Heart (tissue), 3 donors: ENCODE measurements around a stretch of chr17.

- RAMPAGE, long total RNA, 2 experiments = no peak in any of the 2 experiments
Measured at GRCh38 chr17:80891361-80892043, 100.1 kb upstream of the CHMP6 start.

GRCh38 chr17:80970007-80970972, 21.4 kb upstream of the CHMP6 start:
- RAMPAGE, long total RNA, 2 experiments = no peak in any of the 2 experiments

DNA sequence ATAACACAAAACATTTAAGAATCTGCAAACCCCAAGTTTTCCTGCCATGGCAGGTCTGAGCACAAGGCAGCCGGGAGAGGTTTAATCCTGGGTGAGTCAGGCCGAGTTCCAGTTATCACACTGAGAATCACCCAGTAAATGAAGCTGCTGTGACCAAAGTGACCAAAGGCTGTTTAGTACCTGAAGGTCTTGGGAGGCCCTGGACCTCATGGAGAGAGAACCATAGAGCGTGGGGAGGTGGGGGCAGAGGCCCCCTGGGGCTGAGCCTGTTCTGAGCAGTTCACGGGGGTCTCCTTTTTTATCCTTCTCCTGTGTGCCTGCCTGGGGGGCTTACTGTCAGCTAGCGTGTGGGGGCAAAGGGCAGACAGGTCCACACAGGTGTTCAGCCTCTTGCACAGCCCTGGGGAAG, 15.7 kb upstream of the BAIAP2 start:
- RAMPAGE, long total RNA, 2 experiments = no peak in any of the 2 experiments

DNA sequence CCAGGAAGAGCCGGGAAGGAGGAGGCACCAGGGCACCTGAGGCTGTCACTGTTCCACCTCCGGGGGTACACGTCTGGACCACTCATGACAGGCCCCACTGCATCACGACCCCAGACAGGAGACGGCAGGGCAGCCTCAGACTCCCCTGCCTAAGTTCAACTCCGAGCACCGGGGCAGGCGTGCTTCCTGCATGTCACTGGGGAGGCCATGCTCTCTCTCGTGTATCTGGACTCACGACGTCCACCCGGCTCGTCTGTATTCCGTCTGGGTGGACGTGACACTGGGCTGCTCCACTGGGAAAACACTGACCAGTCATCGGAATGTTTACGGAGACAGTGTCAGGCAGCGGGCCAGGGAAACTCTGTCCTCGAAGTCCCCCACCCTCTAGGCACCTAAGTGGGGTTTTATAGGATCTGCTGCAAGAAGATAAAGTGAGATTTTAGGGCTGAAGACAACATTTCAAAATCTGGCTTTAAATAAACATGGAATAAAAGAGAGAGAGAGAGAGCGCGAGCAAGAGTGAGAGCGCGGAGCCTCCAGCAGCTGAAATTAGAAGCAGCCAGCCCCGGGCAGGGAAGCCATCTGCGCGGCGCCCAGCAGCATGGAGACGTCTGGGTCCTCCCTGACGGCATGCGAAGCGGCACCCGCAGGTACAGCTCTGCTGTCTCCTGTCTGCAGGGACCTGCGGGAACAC, 8.2 kb upstream of the BAIAP2 start:
- RAMPAGE, long total RNA, 2 experiments = no peak in any of the 2 experiments

GRCh38 chr17:81039705-81040666, 5.0 kb downstream of the BAIAP2 start:
- RAMPAGE, long total RNA, 2 experiments = no peak in any of the 2 experiments

DNA sequence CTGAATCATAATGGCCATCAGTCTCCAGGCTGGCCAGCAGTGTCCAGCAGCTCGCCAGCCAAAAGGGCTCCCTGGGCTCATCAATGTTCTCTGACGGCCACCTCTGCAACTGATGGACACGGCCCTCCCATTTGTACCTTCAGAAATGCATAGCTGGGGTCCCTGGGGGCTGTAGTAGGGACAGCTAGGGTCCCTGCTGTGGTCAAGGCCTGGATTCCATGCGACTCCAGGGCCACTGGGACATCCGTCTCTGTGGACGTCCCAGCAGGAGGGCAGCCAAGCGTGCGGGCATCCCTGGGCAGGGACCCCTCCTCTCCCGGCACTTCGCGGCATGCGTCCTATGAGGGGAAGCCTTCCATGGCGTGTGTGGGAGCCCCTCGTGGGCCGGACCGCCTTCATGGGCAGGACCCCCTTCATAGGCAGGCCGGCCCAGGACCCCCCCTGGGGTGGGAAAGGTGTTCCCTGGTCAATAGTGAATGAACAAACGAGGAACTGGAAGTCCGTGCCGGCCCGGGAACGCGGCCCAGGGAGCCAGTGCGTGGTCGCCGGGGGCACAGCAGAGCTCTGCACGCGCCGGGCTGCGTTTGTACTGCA, 13.7 kb downstream of the BAIAP2 start:
- RAMPAGE, long total RNA, 2 experiments = no peak in any of the 2 experiments

- RAMPAGE, long total RNA, 2 experiments = no peak in any of the 2 experiments
Measured at GRCh38 chr17:81086757-81087824, 52.1 kb downstream of the BAIAP2 start.

- RAMPAGE, long total RNA, 2 experiments = no peak in any of the 2 experiments
Measured at GRCh38 chr17:81114318-81115158, 50.8 kb upstream of the PVALEF start.

DNA sequence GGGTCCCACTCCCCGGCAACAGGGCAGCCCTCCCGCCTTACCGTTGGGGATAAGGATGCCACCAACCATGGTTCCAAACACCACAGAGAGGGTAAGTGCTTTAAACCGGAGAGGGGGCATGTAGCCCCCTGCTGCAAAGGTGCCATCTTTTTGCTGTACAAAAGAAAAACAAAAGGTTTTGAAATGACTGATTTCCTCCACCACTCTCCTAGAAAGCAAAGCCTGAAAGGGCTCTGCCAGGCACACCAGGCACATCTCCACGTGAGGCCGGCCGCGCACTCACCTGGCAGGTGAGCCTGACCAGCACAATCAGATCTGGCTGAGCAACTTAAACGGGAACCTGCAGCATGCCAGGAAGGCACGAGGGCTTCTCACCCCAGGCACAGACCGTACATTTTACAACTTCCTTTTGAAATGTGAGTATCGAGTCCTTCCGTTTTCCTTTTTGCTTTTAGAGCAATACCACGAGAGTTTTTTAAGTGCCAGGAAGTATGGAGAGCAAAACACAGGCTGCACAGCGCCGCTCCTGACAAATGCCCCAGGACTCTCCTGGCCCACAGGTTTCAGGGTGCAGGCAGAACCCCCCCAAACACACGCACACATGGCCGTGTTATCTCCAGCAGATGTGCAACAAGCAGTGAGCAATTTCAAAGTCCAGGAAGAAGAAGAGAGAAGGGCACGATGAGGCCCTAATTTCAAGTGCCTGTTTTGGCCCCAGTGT, 22.5 kb downstream of the SLC38A10 start:
- RAMPAGE, long total RNA, 2 experiments = no peak in any of the 2 experiments

GRCh38 chr17:81308822-81309862, 14.0 kb upstream of the SLC38A10 start:
- RAMPAGE, long total RNA, 2 experiments = start-site peak on the minus strand in 1 of 2 experiments, at chr17:81309242-81309288 at its widest, 30 reads per replicate

DNA sequence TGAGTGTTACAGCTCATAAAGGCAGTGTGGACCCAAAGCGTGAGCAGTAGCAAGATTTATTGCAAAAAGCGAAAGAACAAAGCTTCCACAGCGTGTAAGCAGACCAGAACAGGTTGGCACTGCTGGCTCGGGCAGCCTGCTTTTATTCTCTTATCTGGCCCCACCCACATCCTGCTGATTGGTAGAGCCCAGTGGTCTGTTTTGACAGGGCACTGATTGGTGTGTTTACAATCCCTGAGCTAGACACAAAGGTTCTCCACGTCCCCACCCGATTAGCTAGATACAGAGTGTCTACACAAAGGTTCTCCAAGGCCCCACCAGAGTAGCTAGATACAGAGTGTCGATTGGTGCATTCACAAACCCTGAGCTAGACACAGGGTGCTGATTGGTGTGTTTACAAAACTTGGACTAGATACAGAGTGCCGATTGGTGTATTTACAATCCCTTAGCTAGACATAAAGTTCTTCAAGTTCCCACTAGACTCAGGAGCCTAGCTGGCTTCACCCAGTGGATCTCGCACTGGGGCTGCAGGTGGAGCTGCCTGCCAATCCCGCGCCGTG, 43.7 kb upstream of the BAHCC1 start:
- RAMPAGE, long total RNA, 2 experiments = no peak in any of the 2 experiments

DNA sequence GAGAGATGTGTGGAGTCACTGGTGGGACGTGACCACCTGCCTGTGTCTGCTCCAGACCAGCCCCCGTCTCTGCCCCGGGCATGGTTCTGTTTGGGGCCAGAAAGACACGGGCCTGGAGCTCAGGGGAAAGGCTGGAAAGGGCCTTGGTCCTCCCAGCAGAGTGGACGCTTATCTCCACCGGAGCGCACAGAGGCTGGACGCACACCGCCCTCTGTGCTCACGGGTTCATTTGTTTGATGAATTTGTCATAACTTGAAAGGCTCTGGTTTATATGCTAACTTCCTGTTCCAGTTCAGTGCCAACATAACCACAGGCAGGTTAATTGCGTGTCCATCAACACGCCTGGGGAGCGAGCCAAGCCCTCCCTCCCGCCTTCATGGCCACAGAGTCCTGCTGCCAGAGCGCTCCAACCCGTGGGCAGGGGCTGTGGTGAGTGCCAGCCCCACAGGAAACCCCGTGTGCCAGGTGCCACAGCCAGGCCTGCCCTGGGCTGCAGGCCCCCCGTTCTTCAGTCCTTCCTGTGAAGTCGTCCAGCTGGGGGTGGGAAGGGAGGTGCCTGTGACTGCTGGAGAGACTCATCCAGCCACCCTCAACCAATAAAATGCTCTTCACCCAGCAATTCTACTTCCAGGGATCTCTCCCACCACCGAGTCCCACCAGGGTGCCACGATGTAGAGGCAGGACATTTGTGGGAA, 29.5 kb upstream of the BAHCC1 start:
- RAMPAGE, long total RNA, 2 experiments = no peak in any of the 2 experiments

- RAMPAGE, long total RNA, 2 experiments = no peak in any of the 2 experiments
Measured at GRCh38 chr17:81370305-81370724, 24.9 kb upstream of the BAHCC1 start.

DNA sequence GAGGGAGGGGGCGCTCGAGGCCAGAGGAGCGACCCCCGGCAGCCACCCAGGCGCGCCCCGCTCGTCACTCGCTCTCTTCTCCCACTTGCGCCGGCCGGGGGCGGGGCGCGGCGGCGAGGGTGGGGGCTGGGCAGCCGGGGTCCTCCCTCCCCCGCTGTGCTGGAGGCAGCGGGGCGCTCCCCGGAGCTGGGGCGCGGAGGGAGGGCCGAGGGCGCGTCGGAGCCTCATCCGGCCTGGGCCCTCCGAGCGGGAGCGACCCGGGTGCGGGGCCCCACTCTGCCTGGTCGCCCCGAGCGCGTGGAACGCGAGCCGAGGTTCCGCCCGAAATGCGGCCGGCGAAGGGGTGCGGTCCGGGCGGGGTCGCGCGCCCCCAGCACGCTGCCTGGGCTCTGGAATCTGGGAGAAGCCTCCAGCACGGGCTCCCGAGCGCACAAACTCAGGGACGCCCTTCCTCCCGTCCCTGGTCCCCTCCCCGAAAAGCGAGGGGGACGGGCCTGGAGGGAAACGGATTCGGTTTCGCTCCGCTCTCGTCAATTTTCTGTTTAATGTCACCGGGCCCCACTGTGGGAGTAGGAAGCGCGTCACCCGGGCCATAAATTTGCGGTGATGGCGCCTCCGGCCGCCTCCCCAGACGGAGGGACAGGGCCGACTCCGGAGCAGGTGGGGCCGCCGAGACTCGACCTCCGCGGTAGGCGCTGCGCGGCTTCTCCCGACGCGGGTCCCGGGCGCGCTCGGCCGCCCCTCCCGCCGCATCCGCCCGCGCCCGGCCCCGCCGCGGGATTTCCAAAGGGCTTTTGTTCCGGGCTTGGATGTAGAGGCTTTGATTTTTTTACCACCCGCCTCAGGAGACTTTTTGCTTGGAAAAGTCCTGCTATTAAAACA, 8.2 kb upstream of the BAHCC1 start:
- RAMPAGE, long total RNA, 2 experiments = no peak in any of the 2 experiments

DNA sequence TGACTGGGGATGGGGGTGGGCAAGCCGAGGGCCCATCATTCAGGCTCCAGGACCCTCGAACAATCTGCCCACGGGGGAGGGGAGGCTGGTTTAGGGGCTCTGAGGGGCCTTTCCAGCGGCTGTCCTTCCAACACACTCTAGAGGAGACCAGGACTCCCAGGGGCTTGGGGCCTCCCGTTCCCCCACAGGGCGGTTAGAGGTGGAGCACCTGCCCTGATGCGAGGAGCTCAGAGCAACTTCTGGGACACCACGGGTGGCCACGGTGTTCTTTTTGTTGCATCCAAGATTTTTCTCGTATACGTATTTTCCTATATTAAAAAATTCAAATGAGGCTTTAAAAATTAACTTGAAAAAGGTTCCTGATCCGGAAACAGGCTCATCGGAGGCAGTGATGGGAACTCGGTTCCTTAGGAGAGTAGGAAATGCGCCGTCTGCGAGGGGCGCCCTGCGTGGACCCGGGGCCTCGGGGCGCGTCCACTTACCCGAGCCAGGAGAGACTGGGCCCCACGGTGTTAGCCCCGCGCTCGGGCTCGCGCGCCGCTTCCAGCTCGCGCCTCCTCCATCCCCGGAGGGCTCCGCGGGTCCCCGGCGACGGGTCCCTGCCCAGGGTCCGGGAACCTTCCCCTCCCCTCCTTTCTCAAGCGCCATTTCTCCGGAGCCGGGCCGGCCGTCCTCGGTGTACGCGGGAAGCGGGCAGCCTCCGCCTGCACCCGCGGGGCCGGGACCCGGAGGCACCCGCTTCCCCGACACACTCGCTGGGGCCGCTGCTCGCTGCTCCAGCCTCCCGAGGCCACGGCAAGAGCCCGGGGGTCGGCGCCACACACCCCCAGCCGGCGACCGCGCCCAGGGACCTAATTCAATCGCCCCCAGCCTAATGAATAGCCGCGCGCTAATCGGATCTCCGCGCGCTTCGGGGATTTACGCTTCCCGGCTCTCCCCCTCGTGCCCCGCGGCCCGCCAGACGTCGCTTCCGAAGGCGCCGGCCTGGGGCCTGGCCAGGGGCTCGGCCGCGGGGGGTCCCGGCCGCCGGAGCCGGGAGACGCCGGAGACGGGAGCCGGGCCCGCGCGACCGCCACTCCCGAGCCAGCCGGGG, 2.3 kb upstream of the BAHCC1 start:
- RAMPAGE, long total RNA, 2 experiments = no peak in any of the 2 experiments

DNA sequence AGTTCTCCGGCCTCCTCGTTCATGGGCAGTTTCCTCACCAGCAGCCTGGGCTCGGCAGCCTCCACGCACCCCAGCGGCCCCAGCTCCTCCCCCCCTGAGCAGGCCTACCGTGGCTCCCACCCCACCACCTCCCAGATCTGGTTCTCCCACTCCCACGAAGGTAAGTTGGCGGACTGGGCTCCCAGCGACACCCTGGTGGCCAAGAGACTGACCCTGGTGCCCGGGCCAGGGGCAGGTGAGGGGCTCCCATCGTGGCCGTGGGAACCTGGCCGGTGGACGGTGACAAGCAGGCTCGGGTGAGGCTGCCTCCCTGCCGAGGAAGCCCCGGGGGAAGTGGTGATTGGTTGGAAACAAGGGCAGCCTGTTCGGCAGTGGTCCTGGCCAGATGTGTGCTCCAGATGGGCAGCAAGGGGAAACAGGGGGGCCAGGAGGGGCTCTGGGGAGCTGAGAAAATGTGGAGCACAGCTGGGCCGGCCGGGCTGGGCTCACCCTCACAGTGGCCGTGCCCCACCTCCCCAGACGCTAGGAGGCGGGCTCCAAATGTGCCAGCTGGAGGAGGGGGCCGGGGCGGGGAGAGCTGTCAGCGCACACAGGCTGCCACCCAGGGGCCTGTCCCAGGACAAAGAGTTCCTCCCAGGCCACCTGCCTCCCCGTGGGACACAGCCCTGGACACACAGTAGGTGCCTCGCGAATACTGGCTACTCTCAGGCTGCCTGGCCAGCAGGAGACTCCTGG, 31.7 kb downstream of the BAHCC1 start:
- RAMPAGE, long total RNA, 2 experiments = no peak in any of the 2 experiments

GRCh38 chr17:81452967-81453604, 57.8 kb downstream of the BAHCC1 start:
- RAMPAGE, long total RNA, 2 experiments = no peak in any of the 2 experiments

GRCh38 chr17:81458126-81458745, 54.4 kb downstream of the ACTG1 start:
- RAMPAGE, long total RNA, 2 experiments = no peak in any of the 2 experiments

DNA sequence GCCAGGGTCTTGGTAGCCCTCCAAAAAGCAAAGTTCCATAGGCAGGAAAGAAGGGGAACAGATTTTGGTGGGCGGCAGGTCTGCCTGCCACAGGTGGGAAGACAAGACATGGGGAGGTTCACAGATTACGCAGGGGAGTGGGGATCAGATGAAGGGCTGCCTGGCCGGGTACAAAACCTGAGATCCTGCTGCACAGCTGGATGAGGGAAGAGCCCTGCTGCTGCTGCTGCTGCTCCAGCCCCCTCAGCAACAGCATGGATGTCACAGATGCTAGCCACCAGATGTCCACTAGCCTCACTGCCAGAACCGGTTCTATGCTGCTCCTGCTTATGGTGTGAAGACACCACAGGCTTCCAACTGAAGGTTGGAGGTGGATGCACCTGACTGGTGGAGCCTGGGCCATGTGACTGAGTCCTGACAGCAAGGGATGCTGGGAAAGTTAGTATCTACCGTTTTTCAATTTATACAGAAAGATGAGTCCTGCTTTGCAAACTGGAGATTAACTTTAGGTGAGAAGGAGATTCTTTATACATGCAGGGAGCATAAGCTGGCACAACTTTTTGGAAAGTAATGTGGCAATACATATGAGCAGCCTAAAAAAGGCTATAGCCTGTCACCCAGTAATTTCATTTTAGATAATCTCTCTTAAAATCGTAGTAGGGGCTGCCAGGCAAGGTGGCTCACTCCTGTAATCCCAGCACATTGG, 17.6 kb downstream of the ACTG1 start:
- RAMPAGE, long total RNA, 2 experiments = no peak in any of the 2 experiments

- RAMPAGE, long total RNA, 2 experiments = no peak in any of the 2 experiments
Measured at GRCh38 chr17:81513079-81513307, 394 bp upstream of the ACTG1 start.